ENCODE measurements around a stretch of chr18.

DNA sequence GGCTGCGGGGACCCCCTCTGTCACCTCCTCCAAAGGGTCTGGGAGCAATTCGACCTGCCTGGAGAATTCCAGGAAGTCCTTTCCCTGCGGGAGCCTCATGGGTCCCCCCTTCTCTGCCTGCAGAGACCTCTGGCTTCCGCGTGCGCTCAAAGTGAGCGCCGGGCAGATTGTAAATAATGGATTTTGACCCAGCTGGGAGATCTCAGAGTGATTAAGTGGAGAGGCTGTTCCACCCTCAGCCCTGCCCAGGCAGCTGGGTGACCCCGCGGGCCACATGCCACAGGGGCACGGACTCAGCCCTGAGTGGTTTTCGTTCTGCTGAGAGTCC lies 1.2 kb downstream of the KCNG2 start:
- PRO-cap = no peak

DNA sequence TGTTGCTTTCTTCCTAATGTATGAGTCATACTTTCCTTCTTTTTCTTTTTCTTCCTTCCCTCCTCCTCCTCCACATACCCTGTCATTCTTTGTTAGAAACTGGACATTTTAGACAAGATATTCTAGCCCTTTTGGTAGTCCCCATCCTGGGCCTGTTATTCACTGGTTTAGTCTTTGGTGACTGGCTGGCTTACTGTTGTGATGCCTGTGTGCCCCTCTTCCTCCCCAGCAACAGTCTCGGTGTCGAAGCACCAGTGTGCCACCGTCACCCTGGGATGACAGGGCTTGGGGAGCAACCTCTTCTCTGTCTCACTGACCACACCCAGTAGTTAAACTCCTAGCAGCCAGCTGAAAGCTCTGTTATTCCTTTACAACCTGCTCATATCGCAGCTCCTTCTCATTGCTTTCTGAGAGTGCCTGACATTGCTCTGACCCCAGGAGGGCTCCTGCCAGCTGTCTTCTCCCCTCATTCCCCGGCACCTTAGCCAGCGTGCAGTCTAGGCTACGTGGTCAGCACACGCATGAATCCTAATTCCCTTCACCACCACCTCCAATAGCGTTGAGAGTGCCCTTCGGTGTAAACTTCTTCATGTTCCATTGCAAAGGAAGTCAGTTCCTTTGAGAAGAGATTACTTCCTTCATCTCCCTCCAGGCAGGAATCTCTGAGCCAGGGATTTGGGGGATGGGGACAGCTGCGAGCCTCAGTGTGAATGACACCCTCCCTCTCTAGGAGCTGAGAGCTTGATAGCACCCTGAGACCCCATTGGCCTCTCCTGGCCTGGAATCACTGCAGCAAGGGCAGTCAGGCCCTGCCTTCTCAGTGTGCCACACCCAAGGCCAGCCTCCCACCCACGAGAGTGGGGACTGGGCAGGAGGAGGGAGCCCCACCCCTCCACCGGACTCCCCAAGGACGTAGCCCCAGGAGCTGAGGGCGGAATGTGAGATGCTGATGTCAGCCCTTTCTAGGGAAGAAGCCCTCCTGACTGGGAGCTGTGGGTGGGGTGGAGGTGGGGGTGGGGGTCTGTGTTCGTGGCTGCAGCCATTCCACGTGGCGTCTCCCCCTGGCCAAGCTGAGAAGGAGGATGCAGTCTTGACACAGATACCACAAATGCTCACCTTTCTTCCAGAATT lies 53.5 kb downstream of the SLC66A2 start:
- PRO-cap = no peak

DNA sequence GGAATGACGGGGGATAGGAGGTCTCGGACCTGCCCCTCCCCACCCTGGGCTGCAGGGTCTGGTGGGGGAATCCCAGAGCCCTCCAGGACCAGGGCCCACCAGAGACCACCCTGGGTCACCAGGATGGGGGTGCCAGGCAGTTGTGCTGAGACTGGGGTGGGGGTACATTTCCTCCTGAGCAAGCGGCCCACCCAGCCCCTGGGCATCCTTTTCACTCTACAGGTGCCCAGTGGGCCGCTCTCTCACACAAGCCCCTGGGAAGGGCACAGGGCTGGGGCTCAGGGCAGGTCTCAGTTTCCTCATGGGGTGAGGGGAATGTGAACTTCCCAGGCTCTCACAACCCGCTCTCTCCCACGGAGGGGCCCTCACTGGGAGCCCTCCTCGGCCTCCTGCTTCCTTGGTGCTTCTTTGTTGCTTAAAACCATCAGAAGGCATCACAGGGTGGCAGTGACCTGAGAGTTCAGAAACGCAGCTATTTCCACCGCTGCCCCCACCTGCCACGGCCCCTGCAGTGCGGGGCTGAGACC lies 50.2 kb downstream of the SLC66A2 start:
- PRO-cap = no peak

- PRO-cap = no peak
These were observed 48.7 kb downstream of the SLC66A2 start for GRCh38 chr18:79902327-79903523.

- PRO-cap = no peak
These were observed 13.4 kb downstream of the SLC66A2 start for GRCh38 chr18:79937877-79938663.

- PRO-cap = no peak
These were observed 5.8 kb downstream of the SLC66A2 start for GRCh38 chr18:79945586-79946076.

GRCh38 chr18:79977380-79977953 lies 10.9 kb downstream of the TXNL4A start:
- PRO-cap = no peak

DNA sequence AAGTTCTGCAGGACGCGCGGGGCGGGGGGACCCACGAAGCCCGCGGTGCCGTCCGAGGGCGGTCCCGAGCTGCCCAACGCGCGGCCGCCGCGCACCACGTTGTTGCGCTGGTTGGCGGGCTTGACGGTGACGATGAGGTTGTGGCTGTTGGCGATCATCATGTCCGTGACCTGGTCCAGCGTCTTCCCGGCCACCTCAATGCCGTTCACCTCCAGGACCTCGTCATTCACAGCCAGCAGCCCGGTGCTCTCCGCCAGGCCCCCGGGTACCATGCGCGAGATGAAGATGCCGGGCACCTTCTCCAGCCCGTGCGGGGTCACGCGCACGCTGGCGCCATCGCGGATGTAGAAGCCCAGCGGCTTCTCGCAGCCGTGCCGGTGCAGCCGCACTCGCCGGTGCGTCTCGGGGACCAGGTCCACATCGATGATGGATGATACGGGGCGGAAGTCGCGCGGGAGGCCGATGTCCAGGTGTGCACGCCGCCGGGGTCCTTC lies 51.0 kb downstream of the ADNP2 start:
- PRO-cap = no peak

DNA sequence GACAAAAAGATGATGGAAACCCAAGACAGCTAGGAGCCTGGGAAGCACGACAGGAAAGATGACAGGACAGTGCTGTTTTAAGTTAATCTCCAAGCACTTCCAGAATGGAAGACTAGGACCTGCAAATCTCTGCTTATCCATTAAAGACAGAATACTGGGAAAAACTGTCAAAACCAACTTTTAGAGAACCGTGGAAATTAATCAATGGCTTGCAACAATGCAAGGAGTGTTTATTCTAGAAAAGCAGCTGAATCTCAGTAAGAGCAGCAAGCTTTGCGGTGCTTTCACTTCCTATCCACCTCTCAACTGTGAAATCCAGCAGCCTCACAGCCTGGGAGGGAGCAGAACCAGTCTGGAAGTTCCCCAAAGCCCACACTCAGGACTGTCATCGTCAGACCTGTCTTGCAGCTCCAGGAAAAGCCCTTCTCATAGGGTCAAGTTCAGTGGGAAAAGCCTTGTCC lies 37.2 kb downstream of the PARD6G start:
- PRO-cap = no peak

Measured in ReNcell CX (cell line).